Cytotoxic T cell (primary cell): ENCODE results near the gene PDZD8.

- PRO-cap, 2 experiments = no peak in any of the 2 experiments
Observed at GRCh38 chr10:116620643-116621196, 30.0 kb downstream of the PNLIPRP1 start.

DNA sequence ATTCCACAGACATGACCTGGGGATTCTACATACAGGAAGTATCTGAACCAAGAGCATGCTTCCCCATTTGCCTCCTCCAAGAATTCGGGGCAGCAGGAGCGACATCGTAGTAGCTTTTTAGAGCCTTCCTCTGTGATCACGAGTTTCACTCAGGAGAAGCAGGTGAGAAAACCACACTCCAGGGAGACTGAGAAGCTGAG, 18.4 kb upstream of the C10orf82 start:
- PRO-cap, 2 experiments = no peak in any of the 2 experiments

GRCh38 chr10:116769846-116770173, 27.4 kb upstream of the HSPA12A start:
- PRO-cap, 2 experiments = no peak in any of the 2 experiments

DNA sequence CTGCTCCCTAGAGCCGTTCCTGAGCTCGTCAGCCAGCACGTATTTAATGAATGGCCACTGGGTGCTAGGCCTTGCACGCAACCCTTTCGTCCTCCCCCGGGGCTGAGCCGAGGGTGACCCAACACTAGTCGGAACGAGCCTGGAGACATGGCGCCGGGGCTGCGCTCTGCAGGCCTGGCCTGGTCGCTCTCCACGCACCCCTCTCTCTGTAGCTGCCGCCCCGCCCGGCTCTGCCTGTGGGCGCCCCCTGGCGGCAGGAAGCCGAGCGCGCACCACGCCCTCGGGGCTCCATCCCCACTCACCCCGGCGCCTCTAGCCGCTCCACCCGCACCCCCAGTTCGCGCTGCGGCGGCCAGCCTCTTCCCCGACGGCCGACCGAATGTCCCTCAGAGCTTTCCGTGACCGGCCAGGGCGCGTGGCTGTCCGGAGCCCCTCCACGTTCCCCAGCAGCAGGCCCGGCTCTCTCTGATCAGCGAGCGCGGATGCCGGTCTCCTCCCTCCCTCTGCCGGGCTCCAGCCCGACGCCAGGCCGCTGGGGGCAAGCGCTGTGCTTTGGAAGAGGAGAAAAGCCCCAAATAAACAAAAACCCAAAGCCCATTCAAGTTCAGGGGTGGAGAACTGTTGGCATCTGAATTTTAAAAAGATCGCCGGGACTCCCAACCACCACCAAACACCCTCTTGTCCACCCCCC, 29.1 kb upstream of the KCNK18 start:
- PRO-cap, 2 experiments = no peak in any of the 2 experiments

DNA sequence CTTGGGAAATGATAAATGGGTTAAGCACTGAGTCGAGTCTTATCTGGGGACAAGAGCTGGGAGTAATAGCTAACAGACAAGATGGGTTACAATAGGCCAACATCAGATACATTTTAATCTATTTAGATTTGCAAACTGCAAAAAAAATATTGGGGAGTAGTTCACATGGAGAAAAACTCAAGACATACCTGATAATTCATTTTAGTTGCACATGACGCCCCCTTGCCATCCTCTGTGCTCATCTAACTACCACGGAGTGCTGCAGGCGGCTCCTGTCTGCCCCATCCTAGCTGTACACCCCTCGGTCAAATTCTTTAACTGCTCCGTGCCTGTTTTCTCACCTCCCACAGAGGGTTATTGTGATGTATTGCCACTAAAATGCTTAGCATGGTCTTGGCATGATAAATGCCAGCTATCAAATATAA, 34.4 kb downstream of the SLC18A2 start:
- PRO-cap, 2 experiments = no peak in any of the 2 experiments

DNA sequence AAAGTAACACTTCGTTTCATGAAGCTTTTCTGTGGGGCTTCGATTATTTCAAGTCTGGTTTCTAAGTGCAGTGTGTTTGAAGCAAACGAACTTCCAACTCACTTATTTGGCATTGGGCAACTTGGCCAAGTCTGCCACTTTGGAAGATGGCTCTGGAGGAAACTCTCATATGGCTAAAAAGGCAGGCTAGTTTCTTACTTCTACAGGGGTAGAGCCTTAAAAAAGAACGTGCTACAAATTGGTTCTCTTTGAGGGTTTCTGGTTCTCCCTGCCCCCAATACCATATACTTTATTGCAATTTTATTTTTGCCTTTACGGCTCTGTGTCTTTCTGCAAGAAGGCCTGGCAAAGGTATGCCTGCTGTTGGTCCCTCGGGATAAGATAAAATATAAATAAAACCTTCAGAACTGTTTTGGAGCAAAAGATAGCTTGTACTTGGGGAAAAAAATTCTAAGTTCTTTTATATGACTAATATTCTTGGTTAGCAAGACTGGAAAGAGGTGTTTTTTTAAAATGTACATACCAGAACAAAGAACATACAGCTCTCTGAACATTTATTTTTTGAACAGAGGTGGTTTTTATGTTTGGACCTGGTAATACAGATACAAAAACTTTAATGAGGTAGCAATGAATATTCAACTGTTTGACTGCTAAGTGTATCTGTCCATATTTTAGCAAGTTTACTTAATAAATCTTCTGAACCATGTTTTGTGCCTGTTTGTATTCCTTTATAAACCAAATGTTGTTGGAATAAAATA, 38.0 kb downstream of the SLC18A2 start:
- PRO-cap, 2 experiments = no peak in any of the 2 experiments

DNA sequence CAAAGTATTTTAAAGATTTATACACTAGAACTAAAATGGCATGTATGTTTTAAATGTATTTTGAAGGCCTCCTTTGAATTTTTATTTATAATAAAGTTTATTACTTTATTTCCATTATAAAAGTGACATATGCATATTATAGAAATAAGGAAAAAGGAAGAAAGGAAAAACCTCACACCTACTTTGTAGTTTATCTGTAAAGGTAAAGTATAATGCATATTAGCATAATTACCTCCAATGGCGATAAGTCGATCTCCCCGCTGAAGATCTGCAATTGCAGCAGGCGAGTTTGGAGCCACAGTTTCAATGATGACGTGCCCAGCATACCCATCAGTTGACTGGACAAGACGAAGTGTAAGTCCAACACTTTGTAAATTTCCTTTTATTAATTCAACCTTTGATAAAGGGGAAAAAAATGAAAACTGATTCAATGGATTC, 49.1 kb downstream of the SLC18A2 start:
- PRO-cap, 2 experiments = no peak in any of the 2 experiments

GRCh38 chr10:117374970-117375860, at the start of gene PDZD8:
PDZD8 (minus strand) TSS chr10:117375440.
- PRO-cap, 2 experiments = peak in 2 of 2 experiments; most common plus-strand start chr10:117375307 (in 2); most common minus-strand start chr10:117375143 (in 2)

DNA sequence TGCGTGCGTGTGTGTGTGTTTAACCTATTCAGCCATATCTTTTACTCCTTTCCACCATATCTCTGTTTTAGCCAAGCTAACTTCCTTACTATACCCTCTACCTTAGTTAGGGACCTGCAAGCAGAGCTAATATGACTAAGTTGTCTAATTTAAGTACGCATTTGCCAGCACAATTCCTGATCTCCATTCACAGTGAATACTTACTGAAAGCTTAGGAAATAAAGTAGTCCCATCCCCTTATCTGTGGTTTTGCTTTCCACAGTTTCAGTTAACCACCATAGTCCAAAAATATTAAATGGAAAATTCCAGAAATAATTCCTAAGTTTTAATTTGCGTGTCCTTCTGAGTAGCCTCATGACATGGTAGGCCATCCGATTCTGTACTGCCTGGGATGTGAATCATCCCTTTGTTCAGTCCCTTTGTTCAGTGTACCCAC, 14.3 kb downstream of the RAB11FIP2 start:
- PRO-cap, 2 experiments = no peak in any of the 2 experiments

DNA sequence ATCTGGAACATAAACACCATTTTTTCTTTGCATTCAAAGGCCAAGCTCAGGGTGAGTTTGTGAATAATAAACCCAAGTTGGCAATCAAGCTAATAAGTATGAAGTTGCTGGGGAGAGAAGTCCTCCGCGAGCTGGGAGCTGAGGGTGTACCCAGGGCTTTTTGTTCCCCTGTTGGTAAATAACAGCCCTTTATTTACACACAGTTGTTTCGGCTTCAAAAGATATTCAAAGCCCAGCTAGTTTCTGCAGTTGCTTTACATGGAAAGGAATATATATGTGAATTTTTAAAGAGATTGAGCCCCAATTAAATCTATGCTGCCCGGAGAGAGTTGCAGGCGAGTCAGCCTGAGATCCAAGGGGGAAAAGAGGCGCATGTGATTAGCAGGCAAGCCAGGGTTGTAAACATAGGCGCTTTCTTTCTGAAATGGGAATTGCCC, 70.3 kb downstream of the FAM204A start:
- PRO-cap, 2 experiments = no peak in any of the 2 experiments

- PRO-cap, 2 experiments = no peak in any of the 2 experiments
Observed at GRCh38 chr10:118459631-118460035, 117.5 kb upstream of the FAM204A start.

DNA sequence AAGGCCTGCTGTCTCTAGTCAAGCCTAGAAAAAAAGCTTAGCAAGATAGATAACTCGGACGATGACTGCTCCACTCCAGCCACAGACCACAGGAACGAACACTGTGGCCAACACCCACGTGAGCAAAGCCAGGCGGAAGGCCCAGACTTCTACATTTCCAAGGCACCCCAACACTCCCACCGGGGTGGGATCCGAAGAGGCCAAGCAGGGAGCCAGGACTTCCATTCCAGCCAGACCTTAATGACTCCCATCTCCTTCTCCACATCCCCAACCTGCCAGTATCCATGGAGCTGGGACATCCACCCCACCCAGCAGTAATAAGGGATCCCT, 23.1 kb downstream of the PRLHR start:
- PRO-cap, 2 experiments = no peak in any of the 2 experiments

- PRO-cap, 2 experiments = peak in 1 of 2 experiments; most common minus-strand start chr10:118672973 (in 1)
Observed at GRCh38 chr10:118672880-118673314, 77.4 kb upstream of the PRLHR start.

DNA sequence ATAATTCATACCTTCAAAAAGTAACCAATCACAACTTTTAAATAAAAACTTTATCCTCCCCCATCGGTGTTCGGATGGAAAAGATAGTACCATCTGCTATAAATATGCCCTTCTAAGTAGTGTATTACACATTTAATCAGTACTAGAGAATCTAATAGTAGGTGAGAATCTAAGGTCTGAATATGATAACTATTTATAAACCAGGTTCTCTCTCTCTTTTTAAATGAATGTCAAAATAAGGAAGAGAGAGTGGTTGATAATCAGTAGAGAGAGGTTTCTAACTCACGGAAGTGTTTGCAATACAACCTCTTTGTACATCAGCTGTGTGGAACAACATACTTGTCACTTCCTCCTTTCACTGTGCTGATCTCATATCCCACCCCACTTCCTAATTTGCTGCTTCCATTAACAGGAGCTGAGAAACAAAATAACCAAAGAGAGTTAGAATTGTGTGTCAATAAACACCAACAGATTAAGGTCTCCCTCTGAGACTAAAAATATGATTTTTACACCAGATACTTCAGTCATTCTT, 25.2 kb downstream of the CACUL1 start:
- PRO-cap, 2 experiments = no peak in any of the 2 experiments

- PRO-cap, 2 experiments = peak in 1 of 2 experiments; most common plus-strand start chr10:118731328 (in 1)
Observed at GRCh38 chr10:118730979-118731483, 23.7 kb downstream of the CACUL1 start.

DNA sequence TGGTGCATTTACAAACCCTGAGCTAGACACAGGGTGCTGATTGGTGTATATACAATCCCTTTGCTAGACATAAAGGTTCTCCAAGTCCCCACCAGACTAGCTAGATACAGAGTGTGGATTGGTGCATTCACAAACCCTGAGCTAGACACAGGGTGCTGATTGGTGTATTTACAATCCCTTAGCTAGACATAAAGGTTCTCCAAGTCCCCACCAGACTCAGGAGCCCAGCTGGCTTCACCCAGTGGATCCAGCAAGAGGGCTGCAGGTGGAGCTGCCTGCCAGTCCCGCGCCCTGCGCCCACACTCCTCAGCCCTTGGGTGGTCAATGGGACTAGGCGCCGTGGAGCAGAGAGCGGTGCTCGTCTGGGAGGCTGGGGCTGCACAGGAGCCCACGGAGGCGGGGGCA, 5.1 kb upstream of the CACUL1 start:
- PRO-cap, 2 experiments = no peak in any of the 2 experiments

- PRO-cap, 2 experiments = no peak in any of the 2 experiments
Observed at GRCh38 chr10:118760253-118760856, 5.6 kb upstream of the CACUL1 start.

- PRO-cap, 2 experiments = no peak in any of the 2 experiments
Observed at GRCh38 chr10:118793434-118794100, 38.8 kb upstream of the CACUL1 start.

DNA sequence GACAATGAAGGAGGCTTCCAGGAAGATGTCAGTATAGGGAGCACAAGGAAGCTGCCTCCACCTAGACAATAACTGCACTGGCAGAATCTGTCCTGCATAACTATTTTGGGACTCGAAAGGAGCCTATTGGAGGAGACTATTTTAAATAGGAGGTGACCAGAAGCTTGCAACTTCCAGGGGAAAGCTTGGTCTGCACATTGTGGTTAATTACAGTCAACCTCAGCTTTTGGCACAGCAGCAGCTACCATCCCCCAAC, 46.3 kb upstream of the NANOS1 start:
- PRO-cap, 2 experiments = no peak in any of the 2 experiments

- PRO-cap, 2 experiments = no peak in any of the 2 experiments
Observed at GRCh38 chr10:119025664-119026118, 3.8 kb upstream of the NANOS1 start.